Esophagus squamous epithelium (tissue), 4 donors: Measurements from ENCODE around the genes TMEM86B, BRSK1, TMEM150B, KMT5C and FIZ1.

- PRO-cap = no peak
- RAMPAGE, long total RNA, 4 experiments = no peak in any of the 4 experiments
Measured at GRCh38 chr19:55089698-55090081, 14.0 kb downstream of the EPS8L1 start.

- PRO-cap = bidirectional peak, plus-strand start at chr19:55116427, minus-strand start at chr19:55116387
- RAMPAGE, long total RNA, 4 experiments = no peak in any of the 4 experiments
Measured at GRCh38 chr19:55115941-55117029, 1.2 kb downstream of the PPP1R12C start.

GRCh38 chr19:55118041-55118263 lies 515 bp upstream of the PPP1R12C start:
- PRO-cap = no peak
- RAMPAGE, long total RNA, 4 experiments = no peak in any of the 4 experiments

GRCh38 chr19:55211736-55211947 lies 2.3 kb upstream of the PTPRH start:
- PRO-cap = no peak
- RAMPAGE, long total RNA, 4 experiments = no peak in any of the 4 experiments

DNA sequence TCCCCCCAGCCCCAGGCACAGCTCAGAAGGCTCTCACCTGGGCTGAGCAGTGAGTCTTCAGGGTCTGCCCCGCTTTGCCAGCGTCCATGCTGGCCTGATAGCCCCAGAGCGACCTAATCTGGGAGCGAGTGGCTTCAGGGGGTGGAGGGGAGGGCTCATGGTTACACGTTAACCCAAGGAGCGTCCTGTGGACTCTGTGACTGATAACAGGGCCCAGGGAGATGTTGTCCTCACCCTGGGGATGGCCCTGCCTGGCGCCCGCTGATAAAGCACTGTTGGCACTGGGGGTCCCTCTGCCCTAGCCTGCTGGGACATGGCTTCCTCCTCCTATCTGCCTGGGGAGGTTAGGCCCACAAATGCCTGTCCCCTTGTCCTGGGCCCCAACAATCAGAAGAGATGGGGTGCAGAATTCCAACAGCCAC lies at the start of gene TMEM86B:
TSS of gene TMEM86B (minus strand) at position 110 of the 422 bp plus-strand sequence.
- PRO-cap = no peak
- RAMPAGE, long total RNA, 4 experiments = no peak in any of the 4 experiments

DNA sequence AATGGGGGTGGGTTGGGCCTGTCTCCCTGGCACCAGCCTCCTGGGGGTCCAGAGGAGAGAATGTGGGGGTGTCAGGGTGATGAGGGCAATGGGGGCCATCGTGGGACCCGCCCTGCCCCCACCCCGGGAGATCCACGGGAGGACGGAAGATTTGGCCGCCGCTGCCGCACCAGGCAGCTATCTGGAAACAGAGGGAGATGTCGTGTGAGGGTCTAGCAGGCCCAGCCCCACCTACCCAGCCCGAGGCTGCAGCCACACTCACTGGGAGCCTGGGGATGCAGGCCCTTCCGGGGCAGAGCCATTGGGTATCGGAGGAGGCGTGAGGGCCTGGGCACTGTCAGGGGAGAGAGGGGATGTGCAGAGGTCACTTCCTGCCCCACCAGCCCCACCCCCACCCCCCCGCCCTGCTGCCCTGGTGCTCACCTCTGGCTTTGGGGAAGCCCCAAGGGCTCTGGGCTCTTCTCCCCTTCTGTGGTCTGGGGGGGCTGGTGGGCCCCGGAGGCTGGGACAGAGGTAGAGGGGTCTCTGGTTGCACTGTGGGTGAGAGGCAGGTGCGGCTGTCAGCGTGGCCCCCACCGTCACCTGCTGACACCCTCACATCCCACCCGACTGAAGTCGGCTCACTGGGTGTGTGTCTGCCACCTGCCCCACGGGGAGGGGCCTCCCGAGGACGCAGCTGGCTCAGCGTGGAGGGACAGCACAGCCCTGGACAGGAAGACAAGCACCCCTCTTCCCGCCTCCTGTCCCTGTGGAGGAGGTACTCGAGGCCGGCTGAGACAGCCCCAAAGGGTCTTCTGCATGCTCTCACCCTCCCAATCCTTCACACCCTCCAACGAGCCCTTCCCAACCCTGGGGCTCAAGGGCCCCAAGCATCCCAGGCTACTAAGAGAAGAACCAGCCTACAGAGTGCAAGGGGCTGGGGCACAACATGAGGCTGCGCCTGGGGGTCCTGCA lies 2.1 kb upstream of the TMEM86B start:
- PRO-cap = no peak
- RAMPAGE, long total RNA, 4 experiments = no peak in any of the 4 experiments

GRCh38 chr19:55273910-55274612 lies 5.8 kb downstream of the HSPBP1 start:
- PRO-cap = no peak
- RAMPAGE, long total RNA, 4 experiments = no peak in any of the 4 experiments

GRCh38 chr19:55279359-55279754 lies 553 bp downstream of the HSPBP1 start:
- PRO-cap = no peak
- RAMPAGE, long total RNA, 4 experiments = no peak in any of the 4 experiments

DNA sequence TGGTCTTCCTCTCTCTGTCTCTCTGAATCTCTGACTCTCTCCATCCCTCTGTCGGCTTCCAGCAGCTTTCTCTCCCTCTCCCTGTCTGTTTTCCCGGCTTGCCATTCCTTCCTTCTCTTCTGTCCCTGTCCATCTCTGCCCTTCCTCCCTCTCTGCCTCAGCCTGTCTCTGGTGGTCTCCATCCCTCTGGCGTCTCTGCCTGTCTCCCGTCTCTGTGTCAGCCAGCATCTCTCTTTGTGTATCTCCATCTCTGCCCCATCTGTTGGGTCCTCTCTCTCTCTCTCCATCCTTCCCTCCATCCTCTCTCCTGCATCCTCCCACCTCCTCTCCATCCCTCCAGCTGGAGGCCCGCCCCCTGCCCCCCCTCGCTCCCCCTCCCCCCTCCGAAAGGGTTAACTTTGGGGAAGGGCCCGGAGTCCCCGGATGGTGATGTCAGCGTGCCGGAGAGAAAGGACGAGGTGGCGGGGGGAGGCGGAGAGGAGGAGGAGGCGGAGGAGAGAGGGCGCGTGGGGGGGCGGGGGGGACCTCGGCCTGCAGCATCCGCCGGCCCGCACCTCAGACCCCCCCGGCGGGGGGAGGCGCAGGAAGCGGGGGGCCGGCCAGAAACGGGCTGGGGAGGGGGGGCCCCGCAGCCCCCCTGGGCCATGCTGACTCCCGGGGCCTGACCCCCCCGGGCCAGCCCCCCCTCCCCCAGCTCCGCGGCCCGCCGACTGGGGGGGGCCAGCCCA lies at the start of gene BRSK1:
TSS of gene BRSK1 (plus strand) at position 422 of the 728 bp plus-strand sequence.
- PRO-cap = no peak
- RAMPAGE, long total RNA, 4 experiments = no peak in any of the 4 experiments

DNA sequence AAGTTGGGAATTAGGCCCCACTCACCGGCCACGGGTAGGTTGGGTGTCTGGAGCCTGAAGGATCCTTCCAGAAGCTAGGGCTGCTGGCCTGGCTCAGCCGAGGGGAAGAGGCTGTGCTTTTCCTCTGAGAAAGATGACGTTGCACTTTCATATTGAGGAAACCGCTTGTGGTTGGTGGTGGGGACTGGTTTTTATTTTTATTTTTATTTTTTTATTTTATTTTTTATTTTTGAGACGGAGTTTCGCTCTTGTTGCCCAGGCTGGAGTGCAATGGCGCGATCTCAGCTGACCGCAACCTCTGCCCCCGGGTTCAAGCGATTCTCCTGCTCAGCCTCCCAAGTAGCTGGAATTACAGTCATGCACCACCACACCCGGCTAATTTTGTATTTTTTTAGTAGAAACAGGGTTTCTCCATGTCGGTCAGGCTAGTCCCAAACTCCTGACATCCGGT lies at the start of gene TMEM150B:
TSS of gene TMEM150B (minus strand) at position 95 of the 451 bp plus-strand sequence.
- PRO-cap = no peak
- RAMPAGE, long total RNA, 4 experiments = start-site peak on the minus strand in 3 of 4 experiments, centred at positions 86 to 93 of the sequence, 6 to 21 reads per replicate

GRCh38 chr19:55339033-55340018 lies at the start of gene KMT5C:
Gene KMT5C, plus strand, starts transcription at chr19:55339876.
- PRO-cap = unidirectional peak, minus-strand start at chr19:55339195; bidirectional peak, plus-strand start at chr19:55339886, minus-strand start at chr19:55339349
- RAMPAGE, long total RNA, 4 experiments = start-site peak on the plus strand in 2 of 4 experiments, at chr19:55339879-55339915 at its widest, 33 to 50 reads per replicate

GRCh38 chr19:55340569-55341666 lies 1.2 kb downstream of the KMT5C start:
- PRO-cap = unidirectional peak, minus-strand start at chr19:55341341
- RAMPAGE, long total RNA, 4 experiments = no peak in any of the 4 experiments

DNA sequence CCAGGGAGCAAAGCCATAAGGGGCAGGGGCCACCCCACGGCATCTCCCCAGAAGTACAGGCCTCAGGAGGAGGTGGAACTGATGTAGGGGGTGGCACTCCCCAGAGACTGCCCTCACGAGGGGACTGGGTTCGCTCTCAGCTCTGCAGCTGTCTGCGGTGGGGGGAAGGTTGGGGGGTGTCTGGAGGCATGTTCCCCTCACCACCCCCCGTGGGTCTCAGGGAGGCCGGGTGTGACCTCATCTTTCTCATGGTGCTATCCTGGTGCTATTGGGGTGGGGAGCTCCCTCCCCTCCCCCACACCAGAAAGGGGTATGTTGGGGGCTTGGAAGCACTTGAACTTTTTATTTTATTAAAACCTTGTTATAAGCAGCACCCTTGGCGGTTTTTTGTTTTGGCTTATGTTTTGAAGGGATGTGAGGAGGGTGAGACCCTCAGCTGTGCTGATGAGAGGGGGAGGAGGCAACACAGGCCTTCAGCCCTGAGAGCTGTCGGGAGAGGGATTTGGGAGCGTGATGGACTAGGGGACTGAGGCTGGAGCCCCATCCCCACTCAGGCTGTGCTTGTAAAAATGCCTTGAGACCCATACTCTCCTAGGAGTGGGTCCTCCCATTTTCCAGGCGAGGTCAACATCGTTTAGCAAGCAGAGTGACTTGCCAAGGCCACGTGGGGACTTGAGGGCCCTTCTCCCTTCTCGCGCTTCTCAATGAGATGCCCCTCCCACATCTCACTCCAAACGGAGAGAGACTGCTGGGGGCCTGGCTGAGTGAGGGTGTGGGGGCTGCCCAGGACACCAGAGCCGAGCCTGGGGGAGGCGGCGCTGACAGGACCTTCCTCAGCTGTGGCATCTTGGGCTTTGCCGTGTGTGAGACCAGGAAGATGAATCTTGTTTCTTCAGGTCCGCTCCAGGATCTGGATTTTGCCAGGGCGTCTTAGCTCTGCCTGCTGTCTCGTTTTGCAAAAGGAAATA lies 6.5 kb downstream of the COX6B2 start:
- PRO-cap = no peak
- RAMPAGE, long total RNA, 4 experiments = no peak in any of the 4 experiments

DNA sequence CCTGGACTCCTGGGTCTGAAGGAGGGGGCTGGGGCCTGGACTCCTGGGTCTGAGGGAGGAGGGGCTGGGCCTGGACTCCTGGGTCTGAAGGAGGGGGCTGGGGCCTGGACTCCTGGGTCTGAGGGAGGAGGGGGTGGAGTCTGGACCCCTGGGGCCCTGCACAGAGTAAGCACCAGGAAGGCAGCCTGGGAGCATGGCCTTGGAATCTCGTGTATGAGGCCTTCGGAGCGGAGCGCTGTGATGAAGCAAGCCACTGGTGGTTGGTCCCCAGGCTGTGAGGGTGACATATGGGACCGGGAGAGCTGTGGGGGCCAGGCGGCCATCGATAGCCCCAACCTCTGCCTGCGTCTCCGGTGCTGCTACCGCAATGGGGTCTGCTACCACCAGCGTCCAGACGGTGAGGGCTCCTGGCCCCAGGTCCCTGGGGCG lies 710 bp downstream of the TMEM190 start:
- PRO-cap = no peak
- RAMPAGE, long total RNA, 4 experiments = no peak in any of the 4 experiments

- PRO-cap = no peak
- RAMPAGE, long total RNA, 4 experiments = no peak in any of the 4 experiments
Measured at GRCh38 chr19:55401517-55402031, 6.0 kb downstream of the UBE2S start.

DNA sequence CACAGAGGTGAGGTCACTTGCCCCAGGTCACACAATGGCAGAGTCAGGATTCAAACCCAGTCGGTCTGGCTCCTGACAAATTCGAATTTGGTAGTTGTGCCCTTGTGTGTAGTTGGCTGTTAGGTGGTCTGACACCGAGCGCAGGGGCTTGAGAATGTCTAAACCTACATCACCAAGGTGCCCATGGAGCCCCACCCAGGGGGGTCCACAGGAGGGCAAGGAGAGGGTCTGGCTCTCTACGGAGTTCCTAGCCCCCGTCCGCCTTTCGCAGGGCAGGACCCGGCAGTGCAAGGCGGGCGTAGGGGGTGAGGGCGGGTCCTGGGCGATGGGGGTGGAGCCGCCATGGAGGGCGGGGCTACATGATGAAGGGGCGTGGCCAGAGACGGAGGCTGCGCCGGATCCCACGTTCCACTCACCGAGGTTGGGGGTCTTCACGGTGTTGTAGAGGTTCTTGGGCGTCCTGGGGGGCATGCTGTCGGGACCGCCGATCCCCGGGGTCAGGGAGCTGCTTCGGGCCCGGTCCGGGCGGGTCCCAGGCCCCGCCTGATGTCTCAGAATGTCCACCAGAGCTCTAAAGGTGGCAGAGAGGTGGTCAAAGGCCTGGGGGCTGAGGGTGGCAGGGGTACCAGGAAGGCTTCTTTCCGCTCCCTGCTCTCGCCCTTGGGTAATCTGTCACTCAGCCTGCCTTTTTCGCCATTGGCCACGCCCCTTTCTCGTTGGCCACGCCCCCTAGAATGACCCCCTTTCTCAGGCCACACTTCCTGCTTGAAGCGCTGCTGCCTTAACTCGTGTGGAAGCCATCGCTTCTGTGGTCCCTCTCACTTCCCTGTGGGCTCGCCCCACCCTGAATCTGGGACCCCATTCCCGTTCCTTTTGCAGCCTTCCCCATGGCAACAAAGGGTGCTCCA lies 2.7 kb downstream of the SHISA7 start:
- PRO-cap = no peak
- RAMPAGE, long total RNA, 4 experiments = no peak in any of the 4 experiments

DNA sequence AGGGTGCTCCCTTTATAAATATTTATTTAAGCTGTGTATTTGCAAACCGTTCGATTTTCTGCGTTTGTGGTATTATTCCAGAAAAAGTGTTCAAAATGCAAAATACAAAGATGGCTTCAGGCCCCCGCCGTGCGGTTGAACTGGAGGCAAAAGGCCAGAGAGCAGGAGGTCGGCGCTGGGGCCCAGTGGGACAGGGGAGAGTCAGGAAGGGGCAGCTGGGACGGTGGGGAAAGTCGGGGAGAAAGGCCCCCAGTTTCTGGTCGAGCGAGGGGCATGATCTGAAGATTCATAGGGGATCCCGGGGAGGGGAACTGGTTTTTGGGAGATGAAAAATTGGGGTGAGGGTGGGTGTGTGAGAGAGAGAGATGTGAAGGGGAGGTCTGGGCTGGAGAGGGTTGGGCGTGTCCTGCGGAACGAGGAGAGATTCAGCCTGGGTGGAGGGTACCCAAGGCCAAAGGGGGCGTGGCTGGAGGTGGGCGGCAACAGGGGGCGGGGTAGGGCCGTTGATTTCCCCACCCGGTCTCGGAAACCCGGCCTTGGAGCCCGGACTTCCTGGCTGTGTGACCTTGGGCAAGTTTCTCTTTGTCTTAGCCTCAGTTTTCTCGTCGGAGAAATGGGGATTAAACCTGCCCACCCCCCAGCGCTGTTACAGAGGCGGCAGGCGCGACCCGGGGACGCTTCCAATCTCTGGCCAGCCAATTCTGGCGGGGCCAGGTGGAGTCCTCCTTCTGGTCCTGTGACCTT lies 594 bp downstream of the ISOC2 start:
- PRO-cap = bidirectional peak, plus-strand start at position 536 of the sequence, minus-strand start at position 397 of the sequence
- RAMPAGE, long total RNA, 4 experiments = no peak in any of the 4 experiments

DNA sequence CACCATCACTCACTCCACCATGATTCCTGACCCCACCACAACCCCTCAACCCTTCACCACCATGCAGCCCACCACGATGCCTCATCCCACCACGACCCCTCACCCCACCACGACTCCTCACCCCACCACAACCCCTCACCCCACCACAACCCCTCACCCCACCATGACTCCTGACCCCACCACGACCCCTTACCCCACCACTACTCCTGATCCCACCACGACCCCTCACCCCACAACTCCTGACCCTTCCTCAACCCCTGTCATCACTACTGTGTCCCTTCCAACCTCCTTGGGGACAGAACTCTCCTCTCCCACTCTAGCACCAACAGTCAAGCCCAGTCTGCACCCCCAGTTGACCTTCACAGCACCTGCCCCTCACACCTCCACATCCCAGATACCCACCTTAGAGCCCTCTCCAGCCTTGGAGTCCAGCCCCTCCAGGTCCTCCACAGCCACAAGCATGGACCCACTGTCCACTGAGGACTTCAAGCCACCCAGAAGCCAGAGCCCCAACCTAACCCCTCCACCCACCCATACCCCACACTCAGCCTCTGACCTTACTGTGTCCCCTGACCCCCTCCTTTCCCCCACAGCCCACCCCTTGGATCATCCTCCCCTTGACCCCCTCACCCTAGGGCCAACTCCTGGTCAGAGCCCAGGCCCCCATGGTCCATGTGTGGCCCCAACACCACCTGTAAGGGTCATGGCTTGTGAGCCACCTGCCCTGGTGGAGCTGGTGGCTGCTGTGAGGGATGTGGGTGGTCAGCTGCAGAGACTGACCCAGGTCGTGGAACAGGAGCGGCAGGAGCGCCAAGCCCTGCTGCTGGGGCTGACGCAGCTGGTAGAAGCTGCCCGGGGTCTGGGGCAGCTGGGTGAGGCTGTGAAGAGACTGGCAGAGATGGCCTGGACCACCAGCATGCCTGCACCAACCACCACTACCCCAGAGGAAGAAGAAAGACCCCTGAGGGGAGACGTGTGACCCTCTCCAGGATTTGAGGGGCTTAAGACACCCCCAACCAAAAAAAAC lies 18.6 kb downstream of the SBK2 start:
- PRO-cap = no peak
- RAMPAGE, long total RNA, 4 experiments = start-site peak on the plus strand in 1 of 4 experiments, centred at position 602 of the sequence, 8 reads per replicate

DNA sequence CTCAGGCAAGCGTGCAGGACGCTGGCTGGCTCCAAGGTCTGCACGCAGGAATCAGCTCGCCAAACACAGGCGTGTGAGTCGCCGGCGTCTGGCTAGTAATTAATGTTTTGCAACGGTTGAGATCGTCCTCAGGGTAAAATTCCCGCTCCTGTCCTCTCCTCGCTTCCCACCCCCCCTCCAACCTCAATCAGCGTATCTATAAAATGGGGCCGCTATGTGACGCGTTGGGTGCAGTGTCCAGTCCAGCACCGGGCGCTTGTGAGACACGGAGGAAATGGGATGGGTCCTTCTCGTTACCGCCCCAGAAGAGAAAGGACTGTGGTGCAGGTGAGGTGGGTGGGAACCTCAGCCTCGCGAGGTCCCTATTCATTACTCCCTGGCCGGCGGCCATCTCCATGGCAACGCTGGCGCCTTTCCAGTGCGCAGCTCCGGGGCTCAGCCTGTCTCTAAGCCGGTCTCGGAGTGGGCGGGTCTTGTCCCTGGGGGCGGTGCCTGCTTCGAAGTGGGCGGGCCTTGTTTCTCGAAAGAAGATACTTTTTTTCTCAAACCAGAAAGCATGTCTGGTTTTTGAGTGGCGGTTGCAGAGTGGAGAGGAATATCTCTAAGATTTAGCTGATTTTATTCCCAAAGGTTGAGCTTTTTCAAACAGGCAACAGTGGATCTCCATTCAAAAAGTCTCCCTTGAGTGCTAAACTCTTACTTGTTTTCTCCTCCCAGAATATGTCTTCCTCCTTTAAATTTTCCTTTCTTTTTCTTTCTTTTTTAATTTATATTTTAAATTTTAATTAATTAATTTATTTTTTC lies 6.6 kb upstream of the ZNF579 start:
- PRO-cap = no peak
- RAMPAGE, long total RNA, 4 experiments = no peak in any of the 4 experiments

- PRO-cap = bidirectional peak, plus-strand start at chr19:55599259, minus-strand start at chr19:55599004; bidirectional peak, plus-strand start at chr19:55599740, minus-strand start at chr19:55599467
- RAMPAGE, long total RNA, 4 experiments = start-site peak on the minus strand in 2 of 4 experiments, at chr19:55599490-55599686 at its widest, 10 to 17 reads per replicate
Measured at GRCh38 chr19:55598599-55599862, at the start of gene FIZ1. Gene FIZ1, minus strand, starts transcription at chr19:55599517.